ENCODE data around the genes NPAT and POGLUT3.

DNA sequence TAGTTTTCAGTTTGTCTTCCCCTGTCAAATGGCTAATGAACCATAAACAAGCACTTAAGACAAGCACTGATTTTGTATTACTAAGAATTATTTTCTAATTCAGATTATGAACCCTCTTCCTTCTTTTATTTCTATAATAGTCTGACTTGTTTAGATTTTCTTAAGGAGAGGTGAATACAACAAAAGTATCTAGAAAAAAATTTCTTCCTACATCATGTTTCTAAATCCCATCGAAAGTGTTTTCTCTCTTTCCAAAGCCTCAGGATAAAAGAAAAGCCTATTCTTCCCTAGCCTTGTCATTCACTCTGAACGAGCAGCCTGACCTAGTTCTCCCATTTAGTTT, 209.0 kb upstream of the GUCY1A2 start:
- RRBS, result no CpG with 5 or more reads among the region's 2 CpGs

DNA sequence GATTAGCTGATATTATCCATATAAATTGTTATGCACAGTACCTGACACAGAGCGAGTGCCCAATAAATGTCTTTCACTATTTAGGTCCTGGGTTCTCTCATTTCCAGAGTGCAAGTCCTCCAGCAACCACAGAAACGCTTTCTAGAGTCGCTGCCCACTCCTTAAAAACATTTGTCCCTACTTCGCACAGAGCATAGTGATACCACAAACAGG, 807 bp downstream of the SLC35F2 start:
- RRBS, result no CpG with 5 or more reads among the region's 4 CpGs

GRCh38 chr11:108222504-108222852, at the start of gene NPAT:
Gene NPAT (minus strand): TSS chr11:108222638.
- RRBS, result 0% methylated on average over 1 of the region's 30 CpGs

DNA sequence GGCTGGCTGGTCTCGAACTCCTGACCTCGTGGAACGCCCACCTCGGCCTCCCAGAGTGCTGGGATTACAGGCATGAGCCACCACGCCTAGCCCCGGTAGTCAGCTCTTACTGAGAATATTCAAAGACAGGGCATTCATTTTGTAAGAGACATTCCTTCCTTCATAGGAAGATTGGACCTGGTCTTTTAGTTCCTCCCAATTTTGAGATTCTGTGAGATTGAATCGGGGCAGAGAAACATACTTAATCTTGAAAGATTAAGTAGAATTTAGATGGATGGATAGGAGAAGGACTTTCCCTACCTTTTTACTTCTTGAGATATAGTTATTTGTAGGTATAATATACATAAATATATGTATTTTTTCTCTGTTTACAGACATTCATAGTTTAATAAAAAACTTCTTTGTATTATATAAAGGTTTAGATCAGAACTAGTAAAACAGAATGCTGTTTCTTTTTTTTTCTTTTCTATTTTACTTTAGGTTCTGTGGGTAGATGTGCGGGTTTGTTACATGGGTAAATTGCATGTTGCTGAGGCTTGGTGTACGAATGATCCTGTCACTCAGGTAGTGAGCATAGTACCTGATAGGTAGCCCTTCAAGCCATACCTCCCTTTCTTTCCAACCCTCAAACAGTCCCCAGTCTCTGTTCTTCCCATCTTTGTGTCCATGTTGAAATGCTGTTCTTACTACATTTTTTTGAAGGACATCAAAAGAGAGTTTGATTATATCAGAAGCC, 3.0 kb downstream of the ATM start:
- RRBS, result no CpG with 5 or more reads among the region's 9 CpGs

- RRBS, result no CpG with 5 or more reads among the region's 5 CpGs
Measured at GRCh38 chr11:108236373-108237109, 13.7 kb downstream of the ATM start.

GRCh38 chr11:108237110-108237815, 14.4 kb downstream of the ATM start:
- RRBS, result no CpG with 5 or more reads among the region's 3 CpGs

DNA sequence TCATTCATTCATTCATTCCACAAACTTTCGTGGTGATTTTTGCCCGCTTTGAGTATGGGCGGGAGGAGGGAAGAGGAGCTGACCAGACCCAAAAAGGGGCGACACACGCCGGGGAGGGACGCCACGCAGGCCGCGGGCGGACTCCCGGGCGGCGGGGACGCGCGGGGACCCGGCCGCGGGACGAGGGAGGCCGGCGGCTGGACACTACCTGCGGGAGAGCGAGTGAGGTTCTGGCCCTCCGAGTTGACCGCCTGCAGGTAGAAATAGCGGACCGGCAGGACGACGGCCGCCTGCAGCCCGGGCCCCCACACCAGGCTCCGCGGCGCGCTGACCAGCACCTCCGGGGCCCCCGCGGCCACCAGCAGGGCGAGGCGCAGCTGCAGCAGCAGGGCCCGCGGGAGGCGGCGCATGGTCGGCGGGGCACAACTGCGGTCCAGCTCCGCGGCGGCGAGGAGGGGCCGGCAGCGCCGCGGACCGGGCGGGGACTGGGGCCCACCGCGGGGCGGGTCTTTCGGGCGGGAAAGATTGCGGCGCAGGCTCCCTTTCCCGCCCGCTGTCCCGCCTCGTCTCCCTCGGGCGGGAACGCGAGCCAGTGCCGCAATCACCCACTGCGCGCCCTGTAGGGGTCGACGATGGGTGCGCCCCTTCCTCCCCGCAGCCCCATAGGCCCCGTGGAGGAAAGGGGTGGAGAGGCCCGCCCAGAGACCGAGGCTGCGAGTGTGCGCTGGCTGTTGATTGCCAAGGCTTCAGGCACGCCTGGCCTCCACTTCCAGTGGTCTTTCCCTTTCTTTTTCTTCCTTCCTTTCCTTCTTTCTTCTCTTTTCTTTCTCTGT, at the start of gene POGLUT3:
TSS of gene POGLUT3 (minus strand) at position 428 of the 833 bp plus-strand sequence.
- RRBS, result 3% methylated on average over 21 of the region's 87 CpGs

DNA sequence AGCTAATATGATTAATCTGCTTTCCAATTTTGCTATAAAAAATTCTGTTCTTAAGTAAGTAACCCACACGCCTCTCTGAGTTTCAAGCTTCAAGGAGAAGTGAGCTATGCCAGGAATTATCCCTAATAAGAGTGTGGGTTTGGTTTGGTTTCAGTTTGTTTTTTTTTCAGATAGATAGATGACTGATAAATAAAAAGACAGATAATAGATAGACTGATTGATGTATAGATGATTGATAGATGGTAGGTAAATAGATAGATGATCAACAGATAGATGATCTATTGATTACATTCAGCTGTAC, 29.6 kb upstream of the ZC3H12C start:
- RRBS, result no CpG with 5 or more reads among the region's 1 CpG

GRCh38 chr11:110095301-110095895, 2.2 kb downstream of the ZC3H12C start:
- RRBS, result no CpG with 5 or more reads among the region's 7 CpGs

GRCh38 chr11:110208890-110209755, 87.3 kb downstream of the RDX start:
- RRBS, result no CpG with 5 or more reads among the region's 39 CpGs

DNA sequence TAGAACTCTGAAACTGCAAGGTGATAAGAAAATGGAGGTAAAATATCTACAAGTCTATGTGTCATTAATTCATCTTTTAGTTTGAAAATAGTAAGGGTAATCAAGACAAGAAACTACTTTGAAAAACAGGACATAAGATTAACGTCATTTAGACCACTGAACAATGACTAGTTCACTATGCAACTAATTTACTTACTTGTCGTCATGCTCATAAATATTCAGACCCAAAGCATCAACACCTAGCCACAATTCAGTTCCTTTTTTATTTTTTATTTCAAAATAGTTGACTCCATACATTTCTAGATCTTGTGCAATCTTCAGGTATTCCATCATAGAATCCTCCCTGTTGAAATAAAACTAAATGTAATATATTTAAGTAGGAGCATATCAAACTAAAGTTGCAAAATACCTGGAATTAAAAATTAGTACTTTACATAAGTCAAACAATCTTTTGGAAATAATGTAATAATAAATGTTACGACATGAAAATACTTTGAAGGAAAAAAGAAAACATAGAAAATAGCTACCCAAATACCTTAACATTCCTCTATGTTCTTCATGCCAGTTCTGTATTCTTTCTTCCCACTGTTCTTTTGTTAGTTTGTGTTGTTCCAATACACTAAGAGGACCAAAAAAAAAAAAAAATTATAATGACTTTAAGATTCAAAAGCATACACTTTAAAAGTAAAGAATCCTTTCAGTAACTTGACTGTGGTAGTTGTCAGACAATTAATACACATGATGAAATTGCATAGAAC, 38.7 kb downstream of the RDX start:
- RRBS, result no CpG with 5 or more reads among the region's 3 CpGs

DNA sequence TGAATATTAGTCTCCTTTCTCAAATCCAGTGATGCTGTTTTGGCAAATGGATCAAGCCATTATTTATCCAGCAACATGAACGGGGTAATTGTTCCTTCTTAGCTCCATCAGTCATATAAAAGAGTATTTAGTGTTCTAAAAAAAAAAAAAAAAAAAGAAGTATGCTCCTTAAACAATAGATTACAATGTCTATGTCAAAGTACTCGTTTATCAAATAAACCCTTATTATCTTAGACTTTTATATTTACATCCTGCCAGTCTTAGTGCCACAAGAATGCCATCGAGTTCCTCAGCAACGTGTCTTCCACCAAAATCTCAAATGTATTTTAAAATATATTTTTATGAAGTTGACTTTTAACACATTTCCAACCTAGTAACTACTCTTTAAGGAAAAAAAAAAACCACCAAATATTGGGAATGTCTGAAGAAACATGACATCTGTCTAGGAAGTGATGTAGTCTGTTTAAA, 1.2 kb downstream of the RDX start:
- RRBS, result no CpG with 5 or more reads among the region's 4 CpGs

DNA sequence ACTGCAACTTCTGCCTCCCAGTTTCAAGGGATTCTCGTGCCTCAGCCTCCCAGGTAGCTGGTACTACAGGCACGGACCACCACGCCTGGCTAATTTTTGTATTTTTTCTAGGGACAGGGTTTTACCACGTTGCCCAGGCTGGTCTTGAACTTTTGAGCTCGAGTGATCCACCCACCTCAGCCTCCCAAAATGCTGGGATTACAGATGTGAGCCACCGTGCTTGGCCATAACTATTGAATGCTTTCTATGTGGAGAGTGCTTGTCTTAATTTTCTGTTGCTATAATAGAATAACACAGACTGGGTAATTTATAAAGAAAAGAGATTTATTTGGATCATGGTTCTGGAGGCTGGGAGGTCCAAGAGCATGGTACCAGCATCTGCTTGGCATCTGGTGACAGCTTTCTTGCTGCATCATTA, 34.2 kb downstream of the FDX1 start:
- RRBS, result no CpG with 5 or more reads among the region's 6 CpGs

DNA sequence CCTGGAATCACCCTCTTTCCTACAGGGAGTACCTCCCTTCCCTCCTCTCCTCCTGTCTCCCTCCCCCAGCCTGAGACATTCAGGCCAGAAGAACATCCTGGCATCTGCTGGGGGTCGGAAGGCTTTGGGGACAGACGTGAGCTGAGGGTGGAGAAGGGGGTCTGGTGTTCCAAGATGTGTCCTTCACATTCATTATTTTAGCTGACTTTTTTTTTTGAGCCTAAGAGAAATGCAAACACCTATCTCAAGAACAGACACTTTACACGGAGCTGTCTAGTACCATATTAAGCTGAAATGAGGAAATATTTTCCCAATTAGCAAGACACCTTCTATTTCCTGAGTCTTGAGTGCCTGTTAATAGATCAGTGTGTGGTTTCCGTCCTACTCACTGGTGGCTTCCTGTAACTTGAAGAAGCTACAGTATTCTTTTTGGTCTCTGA, 92.5 kb downstream of the FDX1 start:
- RRBS, result no CpG with 5 or more reads among the region's 4 CpGs

- RRBS, result no CpG with 5 or more reads among the region's 2 CpGs
Measured at GRCh38 chr11:110797513-110797871, 85.3 kb upstream of the ARHGAP20 start.

DNA sequence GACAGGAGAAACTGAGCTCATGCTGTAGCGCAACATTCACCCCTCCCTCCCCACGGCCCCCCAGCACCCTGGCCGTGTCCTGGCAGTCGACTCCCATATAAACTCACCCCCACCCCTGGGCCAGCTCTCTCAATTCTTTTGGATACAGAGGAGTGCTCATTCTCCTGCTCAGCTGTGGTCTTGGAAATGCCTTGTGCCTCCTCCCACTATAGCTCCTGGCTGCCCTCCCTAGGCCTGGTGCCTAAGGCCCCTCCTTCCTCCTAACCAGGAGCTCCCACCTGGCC, 209.4 kb upstream of the ARHGAP20 start:
- RRBS, result no CpG with 5 or more reads among the region's 4 CpGs

- RRBS, result no CpG with 5 or more reads among the region's 11 CpGs
Measured at GRCh38 chr11:111302957-111304026, 4.9 kb downstream of the POU2AF3 start.

DNA sequence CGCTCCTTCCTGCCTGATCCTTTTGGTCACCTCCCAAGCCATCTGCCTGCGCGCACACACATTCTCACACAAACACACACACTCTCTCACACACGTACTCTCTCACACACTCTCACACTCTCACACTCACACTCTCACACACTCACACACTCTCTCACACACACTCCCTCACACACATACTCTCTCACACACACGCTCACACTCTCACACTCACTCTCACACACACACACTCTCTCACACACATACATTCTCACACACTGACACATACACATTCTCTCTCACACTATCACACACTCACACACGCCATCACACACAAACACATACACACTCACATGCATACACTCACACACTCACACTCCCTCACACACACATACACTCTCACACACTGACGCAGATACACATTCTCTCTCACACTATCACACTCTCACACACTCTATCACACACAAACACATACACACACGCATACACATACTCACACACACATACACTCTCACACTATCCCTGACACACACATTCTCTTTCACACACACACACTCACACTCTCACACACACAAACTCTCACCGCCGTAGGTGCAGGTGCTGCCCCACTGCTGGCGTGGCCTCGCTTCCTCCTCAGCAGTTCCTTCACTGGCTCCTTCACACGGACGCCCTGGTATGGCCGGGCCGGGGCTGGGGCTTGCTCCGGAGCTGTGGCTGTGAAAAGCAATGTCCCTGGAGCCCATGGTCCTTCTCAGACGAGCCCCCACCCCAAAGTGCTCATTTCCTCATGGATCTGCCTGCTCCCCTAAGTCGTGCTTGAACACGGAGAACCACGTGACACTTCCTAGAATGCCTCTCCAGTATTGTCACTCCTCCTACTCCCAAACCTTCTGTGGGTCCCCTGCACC, 20.6 kb downstream of the POU2AF1 start:
- RRBS, result no CpG with 5 or more reads among the region's 21 CpGs

GRCh38 chr11:111362653-111363433, 16.2 kb downstream of the POU2AF1 start:
- RRBS, result no CpG with 5 or more reads among the region's 9 CpGs